BJ (cell line): ENCODE results near the genes DFFB and AJAP1.

DNA sequence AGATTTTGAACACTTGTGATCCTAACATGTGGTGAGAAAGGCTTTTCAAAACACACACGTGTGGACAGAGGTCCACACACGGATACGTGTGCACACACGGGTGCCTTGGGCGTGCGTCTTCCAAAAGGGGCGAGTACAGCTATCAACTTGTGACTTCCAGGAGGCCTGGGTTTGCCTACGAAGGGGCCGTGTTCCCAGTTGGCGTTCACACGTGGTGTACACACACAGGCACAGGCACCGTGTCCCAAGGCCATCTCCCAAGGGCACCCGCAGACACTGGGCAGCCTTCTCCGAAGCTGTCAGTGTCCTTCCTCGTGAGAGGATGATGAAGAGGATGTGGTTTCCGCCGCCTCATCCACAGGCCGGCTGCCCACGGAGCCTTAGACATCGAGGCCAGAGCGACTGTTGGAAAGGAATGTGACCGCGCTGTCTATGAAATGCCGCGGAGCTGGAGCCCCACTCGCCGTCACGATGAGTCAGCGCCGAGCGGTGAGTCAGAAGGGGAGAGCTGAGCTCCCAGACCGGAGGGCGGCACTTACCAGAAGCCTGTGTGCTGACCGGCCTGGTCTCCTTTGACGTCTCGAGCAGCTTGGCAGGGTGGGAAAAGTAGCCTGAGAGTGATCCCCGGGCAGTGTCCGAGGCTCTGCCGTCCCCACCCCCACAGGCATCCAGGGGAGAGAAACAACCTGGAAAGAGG lies 141.5 kb upstream of the ARHGEF16 start:
- CAGE, long polyA plus RNA: no peak
- RRBS: 1% methylated on average over 4 of the region's 39 CpGs

GRCh38 chr1:3314372-3314739 lies 140.1 kb upstream of the ARHGEF16 start:
- CAGE, long polyA plus RNA: no peak
- RRBS: no CpG with 5 or more reads among the region's 7 CpGs

DNA sequence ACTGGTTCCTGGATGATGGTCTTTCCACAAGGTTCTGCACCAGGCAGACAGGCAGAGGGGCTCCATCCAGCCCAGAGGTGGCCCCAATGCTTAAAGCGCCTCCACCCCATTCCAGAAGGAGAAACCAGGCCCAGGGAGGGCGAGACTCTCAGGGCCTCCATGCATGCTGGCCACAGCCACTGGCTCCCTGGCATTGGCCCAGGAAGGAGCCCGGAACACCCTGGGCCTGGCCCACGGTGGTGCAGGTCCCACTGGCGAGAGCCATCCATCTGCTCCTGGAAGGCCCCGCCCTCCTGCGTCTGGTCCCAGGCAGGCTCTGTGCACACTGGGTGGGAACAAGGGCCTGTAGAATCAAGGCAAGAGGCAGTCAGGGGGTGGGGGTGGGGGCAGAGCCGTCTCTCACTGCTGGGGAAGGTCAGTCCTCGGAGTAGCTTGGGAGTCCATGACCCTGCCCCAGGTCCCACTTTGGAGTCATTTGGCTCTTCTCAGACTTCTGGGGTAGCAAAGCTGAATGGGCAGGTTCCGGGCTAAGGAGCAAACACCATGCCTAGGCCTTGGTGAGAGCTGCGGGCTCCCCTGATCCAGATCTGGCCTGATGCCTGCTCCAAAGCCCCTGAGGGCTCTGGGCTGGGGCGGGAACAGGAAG lies 107.2 kb upstream of the ARHGEF16 start:
- CAGE, long polyA plus RNA: no peak
- RRBS: no CpG with 5 or more reads among the region's 12 CpGs

GRCh38 chr1:3373596-3374221 lies 80.8 kb upstream of the ARHGEF16 start:
- CAGE, long polyA plus RNA: no peak
- RRBS: 90% methylated on average over 3 of the region's 20 CpGs

DNA sequence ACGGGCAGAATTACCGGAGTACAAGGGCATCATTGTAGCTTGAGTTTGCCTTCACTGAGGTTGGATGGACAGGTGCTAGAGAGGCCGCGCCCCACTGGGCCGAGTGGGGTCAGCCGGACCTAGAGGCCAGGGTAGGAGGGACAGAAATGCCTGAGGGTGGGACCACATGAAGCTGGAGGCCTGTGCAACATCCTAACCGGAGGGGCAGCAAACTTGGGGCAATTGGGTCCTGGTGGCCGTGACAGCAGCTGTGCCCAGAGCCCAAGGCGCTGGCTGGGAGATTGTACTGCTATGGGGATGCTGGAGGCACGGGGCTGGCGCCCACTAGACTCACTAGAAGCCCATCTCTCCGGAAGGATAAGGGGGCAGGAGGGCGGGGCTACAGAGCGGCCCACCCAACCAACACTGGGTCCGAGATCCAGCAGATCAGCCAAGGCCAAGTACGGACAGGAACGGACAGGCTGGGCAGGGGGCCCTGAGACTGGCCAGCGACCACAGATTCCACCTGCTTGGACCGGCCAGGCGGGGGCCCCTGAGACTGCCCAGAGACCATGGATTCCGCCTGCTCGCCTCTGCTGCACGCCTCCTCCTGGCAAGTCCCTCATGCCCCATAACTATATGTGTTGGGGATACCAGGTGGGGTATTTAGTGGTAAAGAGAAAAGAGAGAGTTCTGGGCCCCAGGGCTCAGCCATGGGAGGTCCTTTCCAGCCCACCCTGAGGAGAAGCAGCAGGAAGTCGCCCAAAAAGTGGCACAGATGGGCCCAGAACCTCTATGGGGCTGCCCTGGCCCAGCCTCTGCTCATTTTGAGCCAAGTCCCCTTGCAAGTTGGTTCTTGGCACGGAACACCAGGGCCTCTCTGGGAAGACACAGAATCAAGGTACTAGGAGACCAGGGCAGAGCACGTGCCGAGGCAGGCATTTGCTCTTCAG lies 3.0 kb downstream of the ARHGEF16 start:
- CAGE, long polyA plus RNA: no peak
- RRBS: 78% methylated on average over 6 of the region's 27 CpGs

DNA sequence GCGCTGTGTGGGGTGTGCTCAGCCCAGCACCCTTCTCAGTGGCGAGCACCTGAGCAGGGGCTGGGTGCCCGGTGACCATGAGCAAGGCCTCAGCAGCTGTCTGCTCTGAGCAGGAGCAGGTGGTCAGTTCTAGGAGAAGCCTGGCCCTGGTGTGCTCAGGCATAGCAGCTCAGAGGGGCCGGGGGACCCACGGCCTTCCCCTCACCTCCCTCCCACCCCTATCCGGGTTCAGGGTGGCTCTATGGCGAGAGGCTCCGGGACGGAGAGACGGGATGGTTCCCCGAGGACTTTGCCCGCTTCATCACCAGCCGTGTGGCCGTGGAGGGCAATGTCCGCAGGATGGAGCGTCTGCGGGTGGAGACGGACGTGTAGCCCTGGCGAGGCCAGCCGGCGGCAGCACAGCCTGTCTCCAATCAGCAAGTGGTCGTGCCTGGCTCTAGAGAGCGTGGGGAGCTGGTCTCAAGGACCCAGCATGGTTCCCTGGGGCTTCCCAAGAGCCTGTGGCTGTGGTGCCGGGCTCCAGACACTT lies 25.8 kb downstream of the ARHGEF16 start:
- CAGE, long polyA plus RNA: no peak
- RRBS: 63% methylated on average over 6 of the region's 25 CpGs

GRCh38 chr1:3561904-3562241 lies 49.4 kb downstream of the MEGF6 start:
- CAGE, long polyA plus RNA: no peak
- RRBS: no CpG with 5 or more reads among the region's 9 CpGs

DNA sequence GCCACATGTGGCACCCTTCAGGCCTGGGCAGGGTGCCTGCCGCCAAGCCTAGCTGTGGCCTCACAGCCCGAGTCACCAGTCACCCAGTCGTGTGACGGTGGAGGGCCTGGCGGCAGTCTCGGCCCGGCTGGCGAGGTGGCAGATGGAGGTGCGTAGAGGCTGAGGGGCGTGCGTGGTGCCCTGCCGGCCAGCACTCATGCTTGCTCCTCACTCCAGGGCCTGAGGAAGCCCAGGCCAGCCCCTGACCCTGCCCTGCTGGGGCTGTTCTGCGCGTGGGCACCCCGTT lies 11.8 kb downstream of the MEGF6 start:
- CAGE, long polyA plus RNA: no peak
- RRBS: 53% methylated on average over 6 of the region's 15 CpGs

- CAGE, long polyA plus RNA: no peak
- RRBS: 74% methylated on average over 3 of the region's 19 CpGs
These were observed 17.2 kb downstream of the TP73 start for GRCh38 chr1:3669395-3670081.

DNA sequence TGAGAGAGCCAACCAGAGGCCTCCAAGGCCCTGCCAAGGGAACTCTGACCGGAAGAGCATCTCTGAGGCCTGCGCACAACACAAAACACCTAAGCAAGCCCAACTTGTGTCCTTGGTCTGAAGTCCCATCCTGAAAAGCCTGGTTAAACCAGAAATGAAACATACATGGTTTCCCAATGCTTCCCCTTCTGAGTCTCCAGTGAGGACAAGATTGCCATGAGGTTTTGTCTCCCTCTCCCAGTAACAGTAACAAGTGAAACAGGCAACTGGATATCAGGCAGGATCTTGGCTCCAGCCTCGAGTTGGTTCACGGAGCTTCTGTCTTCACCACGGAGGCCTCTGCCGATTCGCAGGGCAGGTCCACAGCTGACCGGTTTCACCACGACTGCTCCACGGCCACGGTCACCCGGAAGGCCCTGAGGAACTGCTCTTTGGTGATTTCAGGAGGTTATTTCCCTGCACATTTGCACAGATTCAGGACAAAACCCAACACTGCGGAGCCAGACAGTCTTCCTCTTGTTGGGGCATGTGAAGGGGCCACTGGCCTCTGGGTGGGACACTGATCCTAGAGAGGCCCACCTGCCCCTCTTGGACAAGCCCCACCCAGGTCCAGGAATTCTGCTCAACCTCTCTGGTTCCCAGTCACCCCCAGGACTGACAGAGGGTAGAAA lies 14.1 kb upstream of the CCDC27 start:
- CAGE, long polyA plus RNA: no peak
- RRBS: no CpG with 5 or more reads among the region's 13 CpGs

DNA sequence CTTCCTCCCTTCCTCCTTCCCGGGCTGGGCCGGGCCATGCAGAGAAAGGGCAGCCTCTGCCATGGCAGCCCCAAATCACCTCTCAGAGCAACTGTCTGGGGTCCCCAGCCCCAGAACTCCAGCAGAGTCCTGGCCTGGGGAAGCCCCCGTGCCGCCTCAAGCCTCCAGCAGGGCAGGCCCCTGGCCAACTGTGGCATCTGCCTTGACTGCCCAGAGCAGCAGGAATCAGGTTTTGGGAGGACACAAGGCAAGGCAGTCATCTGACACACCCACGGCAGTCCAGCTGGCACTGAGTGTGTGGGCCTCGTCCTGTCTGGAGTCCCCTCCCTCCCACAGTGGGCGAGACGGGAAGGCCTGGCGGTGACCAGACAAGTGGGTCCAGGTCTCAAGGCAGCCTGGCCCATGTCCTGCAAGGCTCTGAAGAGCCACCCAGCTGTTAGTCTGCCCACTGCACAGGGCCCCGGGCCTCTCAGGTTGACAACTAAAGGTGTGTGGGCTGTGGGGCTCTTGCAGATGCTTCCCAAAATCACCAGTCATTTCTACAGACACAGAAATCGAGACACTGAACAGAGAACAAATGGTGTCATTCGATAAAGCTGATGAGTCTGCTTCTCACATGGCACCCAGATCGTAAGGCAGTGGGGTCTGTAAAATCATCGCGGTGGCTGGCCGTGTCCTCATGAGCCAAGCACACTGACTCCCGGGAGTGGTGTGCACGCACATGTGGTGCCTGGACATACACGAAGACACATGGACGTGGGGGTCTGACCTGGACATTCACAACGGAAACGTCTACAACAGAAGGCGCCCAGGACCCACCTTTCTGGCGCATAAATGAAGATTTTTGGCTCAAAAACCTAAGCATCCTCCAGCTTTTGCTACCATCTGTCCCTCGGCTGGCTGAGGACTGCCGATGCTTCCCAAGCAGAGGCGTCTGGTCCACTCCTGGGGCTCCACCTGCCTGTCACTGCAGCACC lies 6.5 kb downstream of the SMIM1 start:
- CAGE, long polyA plus RNA: no peak
- RRBS: 42% methylated on average over 1 of the region's 27 CpGs

GRCh38 chr1:3796794-3797199 lies 499 bp upstream of the LRRC47 start:
- CAGE, long polyA plus RNA: no peak
- RRBS: no CpG with 5 or more reads among the region's 11 CpGs

DNA sequence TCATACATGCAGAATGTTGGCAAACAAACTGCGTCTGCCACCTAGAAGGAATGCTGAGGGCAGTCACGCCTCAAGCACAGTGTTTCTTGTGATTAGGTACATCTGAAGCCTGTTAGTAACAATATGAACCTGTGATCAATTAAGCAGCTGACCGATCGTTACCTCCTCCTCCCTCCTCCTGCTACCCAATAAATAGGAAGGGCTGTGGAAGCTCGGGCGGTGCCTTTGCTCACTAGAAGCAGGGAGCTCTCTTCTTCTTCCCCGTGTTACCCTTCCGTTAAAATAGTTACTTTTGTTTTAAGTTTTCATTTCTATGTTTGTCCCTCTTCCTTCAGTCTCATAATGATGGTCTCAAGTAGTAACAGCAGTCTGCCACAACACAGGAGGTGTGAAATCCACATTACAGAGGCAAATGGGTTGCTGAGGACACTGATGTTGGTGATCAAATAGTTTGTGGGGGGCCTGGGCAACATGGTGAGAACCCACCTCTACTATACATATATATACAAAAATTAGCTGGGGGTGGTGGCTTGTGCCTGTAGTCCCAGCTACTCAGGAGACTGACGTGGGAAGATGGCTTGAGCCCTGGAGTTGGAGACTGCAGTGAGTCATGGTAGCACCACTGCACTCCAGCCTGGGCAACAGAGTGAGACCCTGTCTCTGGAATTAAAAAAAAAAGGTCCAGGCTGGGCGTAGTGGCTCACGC lies 13.8 kb upstream of the LRRC47 start:
- CAGE, long polyA plus RNA: no peak
- RRBS: no CpG with 5 or more reads among the region's 11 CpGs

DNA sequence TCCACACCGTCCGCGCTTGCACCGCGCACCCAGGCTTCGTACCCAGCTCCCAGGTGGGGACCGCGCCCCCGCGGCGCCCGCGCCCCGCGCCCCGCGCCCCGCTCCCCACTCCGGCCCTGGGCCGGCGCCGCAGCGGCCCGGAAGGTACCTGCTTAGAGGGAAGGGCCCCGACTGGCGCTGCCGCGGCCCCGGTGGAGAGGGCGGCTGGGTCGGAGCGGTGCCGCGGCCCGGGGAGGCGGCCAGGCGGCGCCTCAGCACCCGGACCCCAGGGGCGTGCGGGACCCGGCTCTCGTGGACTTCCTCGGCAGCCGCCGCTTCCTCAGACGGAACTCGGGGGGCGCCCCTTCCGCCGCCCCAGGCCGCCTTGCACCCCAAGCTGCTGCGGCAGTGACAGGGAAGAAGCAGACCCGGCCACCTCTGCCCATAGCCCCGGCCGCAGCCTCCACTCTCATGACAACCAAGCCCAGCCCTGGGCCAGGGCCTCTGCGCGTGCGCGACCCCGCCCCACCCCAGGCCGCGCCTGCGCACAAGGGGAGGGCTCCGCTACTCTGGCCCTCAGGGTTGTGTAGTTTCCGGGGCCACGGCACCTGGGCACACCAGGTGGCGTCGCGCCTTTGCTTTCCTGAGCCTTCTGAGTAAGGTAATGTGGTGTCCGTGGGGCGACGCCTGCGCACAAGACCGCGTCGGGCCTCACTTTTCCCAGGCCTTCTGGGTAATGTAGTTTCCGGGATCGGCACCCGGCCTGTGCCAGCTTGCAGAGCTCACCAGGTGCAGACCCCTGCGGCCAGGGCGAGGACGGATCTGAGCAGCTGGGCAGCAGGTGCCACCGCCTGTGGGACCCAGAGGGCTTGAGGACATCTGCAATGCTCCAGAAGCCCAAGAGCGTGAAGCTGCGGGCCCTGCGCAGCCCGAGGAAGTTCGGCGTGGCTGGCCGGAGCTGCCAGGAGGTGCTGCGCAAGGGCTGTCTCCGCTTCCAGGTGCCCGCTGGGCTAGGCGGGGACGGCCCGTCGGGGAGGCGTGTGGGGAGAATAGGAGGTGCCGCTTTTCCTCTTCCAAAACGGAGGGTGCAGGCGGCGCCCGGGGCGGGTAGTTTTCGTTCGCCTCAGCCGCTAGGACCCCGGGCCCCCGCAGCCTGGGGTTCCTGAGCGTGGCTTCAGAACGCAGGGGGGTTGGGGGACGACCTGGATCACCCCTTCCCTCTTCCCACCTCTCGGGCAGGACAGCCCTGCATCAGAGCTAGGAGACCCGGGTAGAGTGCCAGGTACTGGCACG lies at the start of gene DFFB:
DFFB (plus strand) TSS at position 736 of the 1,272 bp plus-strand sequence.
- CAGE, long polyA plus RNA: no peak
- RRBS: 3% methylated on average over 24 of the region's 116 CpGs

DNA sequence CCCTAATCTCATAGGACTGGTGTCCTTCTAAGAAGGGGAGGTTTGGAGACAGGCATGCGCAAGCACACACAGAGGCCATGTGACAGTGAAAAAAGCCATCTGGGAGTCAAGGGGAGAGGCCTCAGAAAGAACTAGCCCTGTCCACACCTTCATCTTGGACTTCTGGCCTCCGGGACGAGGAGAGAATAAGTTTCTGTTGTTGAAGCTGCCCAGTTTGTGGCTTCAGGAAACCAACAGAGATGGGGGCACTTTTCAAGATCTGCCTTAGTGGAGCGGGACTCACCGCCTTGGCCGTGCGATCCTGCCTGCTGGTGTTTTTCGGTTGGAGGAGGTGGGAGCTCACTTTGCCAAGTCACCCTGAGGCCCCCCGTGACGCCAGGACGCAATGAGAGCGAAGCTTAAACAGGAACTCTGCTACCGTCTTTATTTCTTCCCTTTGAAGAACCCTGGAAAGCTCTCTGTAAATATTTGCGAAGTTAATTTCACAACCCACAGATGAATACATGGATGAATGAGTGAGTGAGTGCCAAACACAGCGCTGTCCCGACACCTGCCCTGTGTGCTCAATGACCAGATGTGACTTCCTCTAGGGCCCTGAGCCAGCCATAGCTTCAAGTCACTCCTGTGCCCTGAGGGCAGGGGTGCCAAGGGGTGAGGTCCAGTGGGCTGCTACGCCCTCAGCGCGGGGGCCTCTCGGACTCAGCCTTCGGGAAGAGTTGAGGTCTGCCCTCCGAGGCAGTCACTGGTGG lies 42.6 kb upstream of the C1orf174 start:
- CAGE, long polyA plus RNA: no peak
- RRBS: no CpG with 5 or more reads among the region's 22 CpGs

GRCh38 chr1:4127286-4127631 lies 227.2 kb upstream of the C1orf174 start:
- CAGE, long polyA plus RNA: no peak
- RRBS: no CpG with 5 or more reads among the region's 12 CpGs

DNA sequence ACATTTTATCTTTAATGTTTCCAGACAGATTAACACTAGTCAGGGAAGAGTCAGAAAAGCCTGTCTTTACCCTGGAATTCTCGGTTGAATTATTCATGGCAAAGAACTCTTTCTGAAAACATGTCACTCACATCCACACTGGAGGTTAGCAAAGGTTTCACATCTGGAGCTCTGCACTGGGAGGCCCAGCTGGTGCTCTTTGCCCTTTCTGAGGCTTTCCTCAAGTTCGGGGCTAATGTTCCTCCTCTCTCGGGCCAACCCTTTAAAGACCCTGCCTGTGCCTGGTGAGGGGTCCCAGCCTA lies 265.9 kb upstream of the C1orf174 start:
- CAGE, long polyA plus RNA: no peak
- RRBS: no CpG with 5 or more reads among the region's 3 CpGs

DNA sequence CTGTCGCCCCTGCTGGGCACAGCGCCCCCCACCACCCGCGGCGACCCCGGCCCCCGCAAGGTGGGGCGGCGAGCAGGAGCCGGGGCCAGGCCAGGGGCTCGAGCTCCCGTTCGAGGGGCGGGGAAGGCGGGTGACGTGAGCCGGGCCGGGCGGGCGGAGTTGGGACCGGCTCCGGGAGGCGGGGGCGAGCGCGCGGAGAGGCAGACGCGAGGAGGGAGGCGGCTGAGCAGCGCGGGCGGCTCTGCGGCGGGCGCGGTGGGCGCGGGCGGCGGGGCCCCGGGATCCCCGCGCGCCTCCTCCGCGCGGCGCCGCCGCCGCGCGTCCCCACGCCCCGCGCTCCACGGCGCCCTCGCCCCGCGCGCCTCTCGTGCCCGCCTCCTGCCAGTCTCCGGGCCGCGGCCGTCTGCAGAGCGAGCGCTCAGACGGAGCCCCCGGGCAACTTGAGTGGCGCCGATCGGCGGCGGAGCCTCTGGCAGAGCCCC lies at the start of gene AJAP1:
AJAP1 (plus strand) TSS at position 203 of the 482 bp plus-strand sequence.
- CAGE, long polyA plus RNA: no peak
- RRBS: 3% methylated on average over 55 of the region's 78 CpGs

GRCh38 chr1:5769132-5769806 lies 223.0 kb downstream of the NPHP4 start:
- CAGE, long polyA plus RNA: no peak
- RRBS: no CpG with 5 or more reads among the region's 12 CpGs

- CAGE, long polyA plus RNA: no peak
- RRBS: no CpG with 5 or more reads among the region's 16 CpGs
These were observed 135.8 kb downstream of the NPHP4 start for GRCh38 chr1:5856355-5856847.